AG09319 (cell line): Measurements from ENCODE around the gene H6PD.

GRCh38 chr1:8986062-8986642 lies 40.1 kb downstream of the SLC2A7 start:
- RRBS, result no CpG with 5 or more reads among the region's 11 CpGs

- RRBS, result no CpG with 5 or more reads among the region's 16 CpGs
Observed at GRCh38 chr1:9001992-9002547, 24.2 kb downstream of the SLC2A7 start.

- RRBS, result no CpG with 5 or more reads among the region's 3 CpGs
Observed at GRCh38 chr1:9029192-9029624, 3.0 kb upstream of the SLC2A7 start.

- RRBS, result no CpG with 5 or more reads among the region's 12 CpGs
Observed at GRCh38 chr1:9121969-9122525, 6.9 kb downstream of the GPR157 start.

DNA sequence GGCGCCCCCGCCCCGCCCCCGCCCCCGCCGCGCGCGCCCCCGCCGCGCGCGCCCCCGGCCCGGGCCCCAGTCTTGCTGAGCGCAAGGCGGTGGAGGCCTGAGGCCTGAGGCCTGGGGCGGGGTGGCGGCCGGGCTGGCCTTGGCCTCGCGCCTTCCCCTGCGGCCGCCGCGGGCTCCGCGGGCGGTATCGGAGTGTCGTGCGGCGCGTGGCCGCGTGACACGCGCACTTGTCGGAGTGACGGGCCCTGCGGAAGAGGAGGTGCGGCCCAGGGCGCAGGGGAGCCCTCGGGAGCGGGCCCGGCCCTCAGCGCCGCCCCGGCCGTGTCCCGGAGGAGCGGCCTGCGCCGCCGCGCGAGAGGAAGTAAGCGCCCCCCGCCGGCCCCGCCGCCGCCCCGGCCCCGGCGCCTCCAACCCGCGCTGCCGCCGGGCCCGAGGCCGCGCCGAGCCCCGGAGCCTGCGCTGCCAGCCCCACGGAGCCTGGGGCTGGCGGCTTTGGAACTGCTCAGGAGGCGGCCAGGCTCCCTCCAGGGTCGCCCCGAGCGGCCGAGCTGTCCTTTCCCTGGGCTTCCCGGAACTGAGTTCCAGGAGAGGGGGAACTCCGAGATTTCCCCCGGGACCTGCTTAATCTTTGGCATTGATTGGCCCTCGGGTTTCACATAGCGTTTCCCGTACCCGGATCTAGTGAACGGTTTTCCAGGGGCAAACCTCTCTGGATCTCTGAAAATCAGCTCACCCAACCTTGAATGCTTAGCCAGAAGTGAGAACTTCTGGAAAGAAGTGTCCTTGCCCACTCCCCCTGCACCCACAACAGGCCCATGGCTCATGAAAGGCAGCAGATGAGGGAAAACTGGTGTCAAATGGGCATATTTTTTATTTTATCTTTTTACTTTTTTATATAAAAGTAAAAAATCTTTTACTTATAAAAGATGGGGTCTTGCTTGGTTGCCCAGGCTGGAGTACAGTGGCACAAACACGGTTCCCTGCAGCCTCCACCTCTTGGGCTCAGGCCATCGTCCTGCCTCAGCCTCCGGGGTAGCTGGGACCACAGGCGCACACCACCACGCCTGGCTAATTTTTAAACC lies at the start of gene H6PD:
H6PD (plus strand) TSS at position 69 of the 1,082 bp plus-strand sequence.
- RRBS, result under 1% methylated on average over 29 of the region's 97 CpGs

GRCh38 chr1:9244678-9245821 lies 10.5 kb downstream of the H6PD start:
- RRBS, result 92% methylated on average over 3 of the region's 26 CpGs

DNA sequence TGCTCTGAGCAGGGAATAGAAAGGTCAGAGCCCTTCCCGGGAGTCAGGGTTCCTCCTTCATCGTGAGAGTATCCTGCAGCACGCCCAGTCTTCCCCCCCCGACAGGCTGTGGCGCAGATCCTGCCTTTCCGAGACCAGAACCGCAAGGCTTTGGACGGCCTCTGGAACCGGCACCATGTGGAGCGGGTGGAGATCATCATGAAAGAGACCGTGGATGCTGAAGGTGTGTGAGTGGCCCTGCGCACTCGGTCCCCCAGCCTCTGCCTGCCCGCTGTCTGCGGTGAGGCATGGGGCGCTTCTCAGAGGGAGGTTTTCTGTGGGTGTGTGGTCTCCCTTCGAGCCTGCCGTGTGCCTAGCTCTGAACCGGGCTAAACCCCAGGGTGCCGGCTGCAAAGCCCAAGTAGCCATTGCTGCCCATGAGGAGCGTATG lies 12.3 kb downstream of the H6PD start:
- RRBS, result no CpG with 5 or more reads among the region's 21 CpGs

DNA sequence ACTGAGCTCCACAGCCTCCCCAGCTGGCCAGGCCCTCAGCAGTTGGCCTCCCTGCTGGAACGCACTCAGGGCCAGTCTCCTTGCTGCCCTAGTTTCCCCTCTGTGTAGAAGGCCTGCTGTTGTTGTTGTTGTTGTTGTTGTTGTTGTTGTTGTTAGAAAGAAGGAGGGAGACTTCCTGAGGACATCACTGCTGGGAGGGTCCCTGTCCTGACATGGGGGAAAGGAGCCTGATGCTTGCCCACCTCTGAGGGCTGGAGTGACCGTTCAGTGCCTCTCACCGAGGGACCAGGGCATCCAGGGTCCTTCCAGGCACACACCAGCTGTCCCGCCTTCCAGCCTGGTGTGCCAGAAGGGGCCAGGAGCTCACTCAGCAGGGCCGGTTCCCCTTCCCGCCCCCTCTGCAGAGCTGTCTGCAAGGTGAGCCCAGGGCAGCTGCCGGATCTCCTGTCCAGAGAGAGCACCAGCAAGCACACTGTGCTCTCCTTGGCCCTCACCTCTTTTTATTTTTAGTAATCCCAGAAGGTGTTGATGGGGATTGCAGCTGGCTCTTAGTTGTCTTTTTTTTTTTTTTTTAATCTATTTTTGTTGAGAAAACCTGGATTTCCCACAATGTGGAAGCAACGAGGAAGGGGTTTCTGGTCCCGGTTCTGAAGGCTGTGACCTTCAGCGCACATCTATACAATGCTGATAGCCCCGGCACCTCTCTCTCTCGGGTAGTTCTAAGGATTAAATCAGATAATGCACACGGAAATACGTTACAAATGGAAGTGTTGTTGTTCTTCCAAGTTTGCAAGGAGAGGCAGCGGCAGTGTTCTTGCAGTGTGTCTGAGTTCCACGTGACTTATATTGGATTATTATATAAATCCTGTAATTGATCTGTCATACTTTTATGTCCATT lies 17.0 kb downstream of the H6PD start:
- RRBS, result 78% methylated on average over 5 of the region's 16 CpGs

GRCh38 chr1:9306380-9306627 lies 13.6 kb downstream of the SPSB1 start:
- RRBS, result no CpG with 5 or more reads among the region's 4 CpGs

DNA sequence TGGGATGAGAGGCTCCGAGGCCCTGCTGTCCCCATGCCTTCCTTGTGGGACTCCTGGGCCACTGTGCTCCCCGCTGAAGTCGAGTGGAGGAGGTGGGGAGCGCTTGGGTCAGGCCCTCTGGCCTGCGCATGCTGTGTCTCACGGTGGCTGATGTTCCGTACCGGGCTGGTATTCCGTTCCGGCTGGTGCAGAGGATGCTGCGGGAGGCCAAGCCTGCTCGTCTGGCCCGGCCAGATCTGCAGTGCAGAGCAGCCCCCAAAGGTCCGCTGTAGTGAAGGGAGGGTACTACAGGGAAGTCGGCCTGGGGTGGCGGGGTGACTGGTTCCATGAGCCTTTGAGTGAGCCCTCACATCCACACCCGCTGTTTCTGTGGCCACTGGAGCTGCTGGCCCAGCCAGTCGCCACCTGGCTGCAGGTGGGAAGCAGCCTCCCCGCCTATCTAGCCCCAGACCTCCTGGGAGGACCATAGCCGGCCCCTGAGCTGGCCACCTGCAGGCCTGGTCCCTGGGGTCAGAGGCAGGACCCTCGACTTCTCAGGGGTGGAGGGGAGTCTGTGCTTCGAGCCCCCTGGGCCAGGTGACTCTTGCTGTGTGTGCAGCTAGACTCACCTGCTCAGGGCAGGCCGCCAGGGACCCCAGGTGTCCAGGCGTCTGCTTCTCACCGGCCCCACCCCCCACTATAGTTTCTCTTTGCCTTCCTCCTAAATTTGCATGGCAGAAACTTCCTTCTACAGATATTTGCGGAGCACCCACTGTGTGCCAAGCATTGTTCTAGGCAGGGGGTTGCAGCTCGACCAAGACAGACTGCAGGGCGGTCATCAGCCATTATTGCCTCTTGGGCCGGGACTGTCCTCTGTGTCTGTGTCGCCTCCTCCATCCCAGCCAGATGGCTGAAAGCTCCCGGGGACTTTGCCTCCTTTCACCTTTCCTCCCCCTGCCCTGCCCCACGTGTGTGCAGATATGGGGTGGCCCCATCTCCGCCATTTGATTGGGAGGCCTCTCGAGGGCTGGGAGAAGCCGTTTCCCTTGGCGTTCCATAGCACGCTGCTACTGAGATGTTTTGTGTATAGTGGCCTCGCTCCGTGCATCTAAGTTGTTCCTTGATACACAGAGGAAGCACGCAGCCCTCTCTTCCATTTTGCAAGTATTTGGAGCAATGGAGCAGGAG lies 27.2 kb downstream of the SPSB1 start:
- RRBS, result 90% methylated on average over 5 of the region's 40 CpGs

DNA sequence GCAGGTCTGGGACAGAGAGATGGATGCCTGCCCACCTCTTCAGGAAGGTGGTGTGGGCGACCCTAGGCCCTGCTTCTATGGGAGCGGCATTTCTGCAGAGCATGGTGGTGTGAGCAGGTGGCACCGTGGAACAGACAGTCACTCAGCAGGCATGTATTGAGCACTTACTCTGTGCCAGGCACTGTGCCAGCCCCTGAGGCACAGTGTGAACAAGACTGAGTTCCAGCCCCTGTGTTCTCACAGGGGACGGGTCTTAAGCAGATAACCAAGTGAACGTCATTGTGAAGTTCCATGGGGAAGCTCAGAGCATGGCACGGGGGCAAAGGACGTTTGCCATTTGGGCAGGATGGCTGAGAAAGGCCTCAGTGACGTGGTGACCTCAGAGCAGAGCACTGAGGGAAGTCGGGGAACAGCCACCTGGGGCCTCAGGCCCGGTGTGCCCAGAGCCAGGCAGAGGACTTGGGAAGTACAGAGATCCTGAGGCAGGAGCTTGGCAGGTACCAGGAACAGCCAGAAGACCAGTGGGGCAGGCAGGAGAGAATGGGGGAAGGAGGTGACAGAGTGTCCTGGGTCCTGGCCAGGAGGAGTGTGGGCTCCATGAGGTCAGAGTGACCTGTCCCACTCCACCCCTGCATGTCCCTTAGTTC lies 32.9 kb downstream of the SPSB1 start:
- RRBS, result no CpG with 5 or more reads among the region's 10 CpGs

GRCh38 chr1:9327969-9328586 lies 35.4 kb downstream of the SPSB1 start:
- RRBS, result no CpG with 5 or more reads among the region's 15 CpGs

GRCh38 chr1:9438368-9439146 lies 100.7 kb upstream of the SLC25A33 start:
- RRBS, result no CpG with 5 or more reads among the region's 13 CpGs

DNA sequence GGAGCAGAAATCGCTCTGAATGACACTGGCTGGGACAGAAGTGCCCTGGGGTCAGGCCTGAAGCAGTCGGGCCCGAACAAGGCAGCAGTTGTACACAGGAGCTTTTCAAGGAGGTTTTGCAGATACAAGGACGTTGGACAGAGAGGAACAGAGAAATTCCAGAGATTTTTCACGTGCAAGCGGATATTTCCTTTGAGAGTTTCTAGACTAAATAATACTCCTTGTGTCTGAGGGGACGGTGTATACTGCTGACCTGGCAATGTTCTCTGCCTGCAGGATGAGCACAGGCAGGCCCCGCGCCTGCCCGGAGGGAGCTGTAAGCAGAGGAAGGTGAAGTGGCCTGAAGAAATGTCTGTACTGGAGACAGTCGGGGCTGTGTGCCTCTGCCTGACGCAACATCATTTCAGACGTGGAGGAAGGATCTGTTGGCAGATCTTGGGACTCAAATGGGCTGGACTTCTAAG lies 95.3 kb upstream of the SLC25A33 start:
- RRBS, result no CpG with 5 or more reads among the region's 13 CpGs

- RRBS, result no CpG with 5 or more reads among the region's 8 CpGs
Observed at GRCh38 chr1:9569188-9570034, 19.3 kb upstream of the TMEM201 start.

GRCh38 chr1:9629007-9630275 lies 22.1 kb upstream of the PIK3CD start:
- RRBS, result 65% methylated on average over 7 of the region's 42 CpGs

DNA sequence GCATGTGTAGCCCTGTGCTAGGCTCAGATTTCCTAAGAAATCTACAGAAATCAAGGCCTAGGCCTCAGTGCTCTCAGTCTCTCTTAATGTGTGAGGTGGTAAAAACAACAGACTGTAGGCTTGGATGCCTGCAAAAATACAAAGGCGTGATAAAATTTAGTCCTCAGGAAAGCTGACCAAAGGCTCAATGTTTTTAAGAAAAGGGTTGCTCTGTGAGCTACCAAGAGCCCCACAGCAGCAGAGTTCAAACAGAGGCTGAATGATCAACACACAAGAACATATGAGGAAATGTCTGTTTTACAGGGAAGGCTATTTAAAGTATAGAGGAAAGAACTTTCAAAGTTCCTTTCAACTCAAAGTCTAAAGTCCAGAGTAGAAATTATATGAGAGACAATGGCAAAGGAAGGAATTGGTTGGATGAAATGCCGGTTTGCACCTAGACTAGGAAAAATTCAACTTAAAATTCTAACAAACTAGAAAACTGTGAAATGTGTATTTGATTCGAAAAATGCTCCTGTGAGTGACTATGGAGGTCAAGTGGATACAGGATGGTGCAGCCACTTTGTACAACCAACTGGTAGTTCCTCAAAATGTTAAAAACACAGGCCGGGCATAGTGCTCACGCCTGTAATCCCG lies 8.6 kb downstream of the CLSTN1 start:
- RRBS, result no CpG with 5 or more reads among the region's 6 CpGs

DNA sequence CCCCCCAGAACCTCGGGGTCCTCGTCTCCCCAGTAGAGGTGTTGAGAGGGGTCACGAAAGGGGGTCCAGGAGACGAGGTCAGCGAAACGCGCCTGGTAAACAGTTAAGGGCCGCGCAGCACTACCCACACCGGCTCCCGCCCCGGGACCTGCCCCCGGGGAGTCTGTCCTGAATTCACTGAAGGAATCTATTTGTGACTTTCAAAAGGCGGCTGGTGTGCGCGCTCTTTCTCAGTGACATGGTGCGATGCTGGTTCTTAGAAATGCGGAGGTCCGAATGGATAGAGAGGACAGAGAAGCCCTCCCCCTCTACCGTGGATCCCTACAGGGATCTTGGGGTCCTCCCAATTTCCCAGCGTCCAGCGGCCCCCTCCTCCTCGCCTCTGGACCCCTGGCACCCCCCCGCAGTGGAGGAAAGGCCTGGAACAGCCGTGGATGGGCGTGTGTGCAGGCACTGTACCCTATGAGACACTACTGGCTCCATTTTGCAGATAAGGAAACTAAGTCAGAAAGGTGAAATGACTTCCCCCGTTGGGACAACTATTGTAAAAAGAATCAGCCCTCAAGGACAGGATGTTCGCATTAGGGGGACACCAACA lies 787 bp upstream of the CLSTN1 start:
- RRBS, result no CpG with 5 or more reads among the region's 28 CpGs

DNA sequence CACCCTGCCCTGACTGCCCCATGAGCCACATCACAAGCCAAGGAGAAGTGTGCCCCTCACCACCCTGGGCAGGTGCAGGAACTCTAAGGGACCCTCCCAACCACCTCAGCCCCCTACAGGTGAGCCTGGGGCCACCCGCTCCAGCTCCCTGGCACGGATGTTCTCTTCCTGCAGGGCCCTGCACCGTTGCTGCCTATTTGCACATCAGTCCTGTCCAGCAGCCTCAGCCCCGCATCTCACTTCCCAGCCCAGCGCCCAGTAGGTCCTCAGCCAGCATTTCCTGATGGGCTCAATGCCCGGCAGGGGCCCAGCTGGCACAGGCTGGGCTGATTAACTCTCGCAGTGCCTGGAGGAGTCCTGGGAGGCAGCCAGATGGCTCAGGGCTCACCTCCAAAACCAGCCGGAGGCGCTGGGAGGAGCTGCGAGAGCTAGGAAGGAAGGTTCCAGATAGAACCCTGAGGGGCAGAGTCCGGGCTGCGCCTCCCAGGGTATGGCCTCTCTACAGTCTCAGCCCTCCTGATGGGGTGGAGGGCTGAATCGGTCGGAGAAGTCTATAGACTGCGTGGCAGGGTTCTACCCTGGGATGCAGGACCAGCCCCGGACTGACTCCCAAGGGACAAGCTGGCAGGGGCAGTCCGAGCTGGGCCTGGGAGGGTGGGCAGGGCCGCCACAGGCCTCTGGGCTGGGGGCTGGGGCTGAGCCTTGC lies 19.1 kb upstream of the CLSTN1 start:
- RRBS, result 88% methylated on average over 4 of the region's 18 CpGs

DNA sequence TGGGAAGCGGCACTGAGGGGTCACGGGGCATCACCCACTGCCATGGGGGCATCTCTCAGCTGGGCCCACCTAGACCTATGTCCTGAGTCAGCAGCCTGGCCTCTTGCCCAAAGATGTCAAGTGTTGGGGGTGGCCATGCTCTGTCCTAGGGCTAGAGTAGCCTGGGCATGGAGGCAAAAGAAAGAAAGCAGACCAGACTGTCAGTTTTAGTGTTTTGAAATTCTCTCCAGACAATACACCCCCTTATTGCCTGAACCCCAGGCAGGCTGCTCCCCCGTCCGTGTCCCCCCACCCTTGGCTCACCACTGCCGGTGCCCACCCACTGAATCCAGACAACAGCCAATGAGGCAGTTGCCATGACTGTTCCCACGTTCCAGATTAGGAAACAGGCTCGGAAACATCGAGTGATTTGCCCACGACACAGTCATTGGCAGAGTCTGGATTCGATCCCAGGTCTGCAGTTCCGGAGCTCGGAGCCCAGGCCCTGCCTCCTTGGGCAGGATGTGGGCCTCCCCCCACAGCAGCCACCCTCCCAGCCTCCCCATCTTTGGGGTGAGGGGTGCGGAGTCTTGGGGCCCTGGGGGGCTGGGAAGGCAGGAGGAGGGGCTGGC lies 20.2 kb upstream of the CLSTN1 start:
- RRBS, result no CpG with 5 or more reads among the region's 13 CpGs